GM23248 (cell line): ENCODE results near the genes STAG2 and TEX13C.

DNA sequence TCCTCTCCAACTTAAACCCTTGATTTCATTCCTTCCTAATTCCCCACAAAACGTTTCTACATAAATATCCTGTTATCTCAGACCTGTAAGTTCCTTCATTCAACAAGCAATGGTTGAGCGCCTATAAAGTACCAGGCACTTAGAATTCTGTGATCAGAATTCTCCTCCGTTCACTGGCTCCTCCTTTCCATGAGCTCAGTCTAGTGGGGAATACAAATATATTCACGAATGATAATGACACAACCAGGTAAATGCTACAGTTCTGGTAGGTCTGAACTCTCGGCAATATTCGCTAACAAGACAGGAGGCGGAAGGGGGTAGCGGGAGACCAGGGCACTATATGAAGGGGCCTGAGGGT lies 889 bp downstream of the NKAP start:
- RAMPAGE, long total RNA: no peak

DNA sequence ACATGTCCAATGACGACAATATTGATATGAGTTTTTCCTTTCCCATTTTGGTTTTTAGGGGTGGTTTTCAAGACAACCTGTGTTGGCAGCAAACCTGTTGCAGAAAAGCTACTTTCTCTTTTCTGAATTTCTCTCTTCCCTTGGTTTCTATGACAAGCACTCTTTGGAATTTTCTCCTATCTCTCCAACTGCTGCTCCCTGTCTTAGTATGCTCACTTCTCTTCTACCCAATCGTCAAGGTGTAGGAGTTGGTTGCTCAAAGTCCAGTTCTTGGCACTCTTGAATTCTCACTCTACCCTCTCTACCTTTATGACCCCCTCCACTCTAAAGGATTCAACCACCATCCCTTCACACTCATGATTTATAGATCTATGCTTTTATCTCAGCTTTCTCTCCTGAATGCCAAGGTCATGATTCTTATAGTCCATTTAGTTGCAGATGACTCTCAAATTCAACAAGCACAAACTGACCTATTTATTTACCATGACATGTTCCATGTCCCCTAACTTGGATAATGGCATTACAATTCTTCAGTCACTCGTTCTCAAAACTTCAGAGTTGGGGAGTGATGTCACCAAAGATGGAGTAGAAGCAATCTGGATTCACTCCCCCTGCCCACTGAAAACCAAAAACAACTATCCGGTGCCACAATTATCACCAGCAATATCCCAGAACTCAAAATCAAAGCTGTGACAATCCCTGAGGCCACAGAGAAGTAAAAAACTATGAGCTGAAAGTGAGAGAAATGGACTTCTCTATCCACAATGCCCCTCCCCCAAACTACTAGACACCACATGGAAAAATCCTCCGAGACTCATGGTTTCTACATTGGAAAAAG lies 37.7 kb upstream of the ZBTB33 start:
- RAMPAGE, long total RNA: no peak

DNA sequence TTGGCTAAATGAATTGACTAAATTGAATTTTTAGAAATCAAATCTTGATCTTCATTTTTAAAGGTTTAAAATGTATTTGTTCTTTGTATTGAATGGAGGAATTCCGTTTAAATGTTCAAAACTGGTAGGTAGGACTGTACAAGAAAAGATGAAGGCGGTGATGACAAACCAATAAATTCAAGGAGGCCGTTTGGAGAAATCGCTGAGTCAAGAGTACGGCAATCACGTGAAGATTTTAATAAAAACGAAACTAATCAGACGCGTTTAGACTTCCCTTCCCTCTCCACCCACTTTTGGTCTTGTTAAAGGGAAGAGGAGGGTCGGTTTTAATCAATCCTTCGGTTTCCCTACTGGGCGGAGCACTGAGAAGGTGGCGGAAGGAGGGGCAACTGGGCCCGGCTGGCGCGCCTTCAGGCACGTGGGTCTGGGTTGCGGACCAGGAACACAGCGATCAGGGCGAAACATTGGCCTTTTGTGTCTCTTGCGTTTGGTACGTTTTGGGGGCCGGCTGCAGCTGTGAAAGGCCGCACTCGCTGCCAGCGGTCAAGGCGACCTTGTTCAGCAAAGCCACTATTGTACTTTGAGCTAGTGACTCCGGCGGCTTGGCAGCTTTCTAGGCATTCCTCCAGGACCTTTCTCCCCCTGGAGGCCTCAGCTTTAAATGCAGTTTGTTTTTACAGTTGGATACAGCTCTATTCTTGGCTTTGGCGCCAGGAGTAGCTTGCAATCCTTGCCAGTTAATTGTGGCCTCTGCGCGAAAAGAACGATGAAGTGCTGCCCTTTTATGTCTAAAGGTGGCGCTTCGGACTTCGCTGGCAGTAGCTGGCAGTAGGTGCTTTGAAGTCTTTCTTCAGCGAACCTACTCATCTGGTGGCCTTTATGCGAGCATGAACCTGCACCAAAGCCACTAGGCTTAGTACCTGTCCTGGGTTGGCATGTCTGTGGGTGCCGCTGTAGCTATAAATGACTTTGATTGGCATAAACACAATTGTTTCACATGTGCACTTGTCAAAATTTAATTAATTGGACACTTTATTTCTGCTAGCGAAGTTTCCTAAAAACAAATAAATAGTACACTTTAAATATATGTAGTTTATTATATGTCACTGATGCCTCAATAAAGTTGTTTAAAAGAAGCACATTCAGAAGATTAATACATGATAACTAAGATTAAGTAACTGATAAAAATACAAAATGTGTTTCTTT lies 16.9 kb upstream of the LAMP2 start:
- RAMPAGE, long total RNA: no peak

GRCh38 chrX:120535801-120536154 lies 25.0 kb downstream of the CUL4B start:
- RAMPAGE, long total RNA: no peak

DNA sequence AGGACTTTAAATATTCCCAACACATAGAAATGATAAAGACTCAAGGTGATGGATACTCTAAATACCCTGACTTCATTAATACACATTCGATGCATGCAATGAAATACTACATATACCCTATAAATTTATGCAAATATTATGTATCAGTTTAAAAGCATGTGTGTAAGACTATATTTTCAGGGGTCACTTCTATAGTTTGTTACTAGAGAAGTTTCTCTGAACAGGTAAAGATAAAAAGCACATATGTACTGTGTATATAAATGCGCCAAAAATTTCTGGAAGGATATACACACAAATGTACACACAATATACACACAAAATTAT lies 14.7 kb upstream of the MCTS1 start:
- RAMPAGE, long total RNA: no peak

- RAMPAGE, long total RNA: no peak
Measured at GRCh38 chrX:122727435-122727765, 456.7 kb upstream of the GRIA3 start.

GRCh38 chrX:123619176-123619740 lies 113.6 kb downstream of the THOC2 start:
- RAMPAGE, long total RNA: no peak

- RAMPAGE, long total RNA: no peak
Measured at GRCh38 chrX:123623666-123624260, 109.1 kb downstream of the THOC2 start.

- RAMPAGE, long total RNA: no peak
Measured at GRCh38 chrX:123627663-123628019, 105.2 kb downstream of the THOC2 start.

DNA sequence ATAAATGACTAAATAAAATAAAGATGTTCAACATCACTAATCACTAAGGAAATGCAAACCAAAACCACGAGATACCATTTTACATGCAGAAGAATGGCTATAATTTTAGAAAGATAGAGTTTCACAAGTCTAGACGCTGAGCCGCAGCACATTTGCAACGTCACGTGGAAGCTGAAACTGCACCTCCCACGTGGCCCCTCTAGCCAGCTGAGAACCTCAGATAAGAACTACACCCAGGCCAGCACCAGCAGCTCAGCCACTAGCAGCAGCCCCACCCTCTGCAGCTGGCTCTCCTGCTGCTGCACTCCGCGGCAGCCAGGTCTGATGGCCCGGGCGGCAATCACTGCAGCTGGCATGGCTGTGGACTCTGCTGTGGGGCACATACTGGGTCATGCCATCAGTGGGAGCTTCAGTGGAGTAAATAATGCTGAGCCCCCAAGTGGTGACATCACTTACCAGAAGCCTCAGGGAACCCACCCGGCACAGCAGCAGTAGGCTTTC lies 52.0 kb upstream of the THOC2 start:
- RAMPAGE, long total RNA: no peak

- RAMPAGE, long total RNA: no peak
Measured at GRCh38 chrX:123809960-123810305, 49.9 kb upstream of the XIAP start.

DNA sequence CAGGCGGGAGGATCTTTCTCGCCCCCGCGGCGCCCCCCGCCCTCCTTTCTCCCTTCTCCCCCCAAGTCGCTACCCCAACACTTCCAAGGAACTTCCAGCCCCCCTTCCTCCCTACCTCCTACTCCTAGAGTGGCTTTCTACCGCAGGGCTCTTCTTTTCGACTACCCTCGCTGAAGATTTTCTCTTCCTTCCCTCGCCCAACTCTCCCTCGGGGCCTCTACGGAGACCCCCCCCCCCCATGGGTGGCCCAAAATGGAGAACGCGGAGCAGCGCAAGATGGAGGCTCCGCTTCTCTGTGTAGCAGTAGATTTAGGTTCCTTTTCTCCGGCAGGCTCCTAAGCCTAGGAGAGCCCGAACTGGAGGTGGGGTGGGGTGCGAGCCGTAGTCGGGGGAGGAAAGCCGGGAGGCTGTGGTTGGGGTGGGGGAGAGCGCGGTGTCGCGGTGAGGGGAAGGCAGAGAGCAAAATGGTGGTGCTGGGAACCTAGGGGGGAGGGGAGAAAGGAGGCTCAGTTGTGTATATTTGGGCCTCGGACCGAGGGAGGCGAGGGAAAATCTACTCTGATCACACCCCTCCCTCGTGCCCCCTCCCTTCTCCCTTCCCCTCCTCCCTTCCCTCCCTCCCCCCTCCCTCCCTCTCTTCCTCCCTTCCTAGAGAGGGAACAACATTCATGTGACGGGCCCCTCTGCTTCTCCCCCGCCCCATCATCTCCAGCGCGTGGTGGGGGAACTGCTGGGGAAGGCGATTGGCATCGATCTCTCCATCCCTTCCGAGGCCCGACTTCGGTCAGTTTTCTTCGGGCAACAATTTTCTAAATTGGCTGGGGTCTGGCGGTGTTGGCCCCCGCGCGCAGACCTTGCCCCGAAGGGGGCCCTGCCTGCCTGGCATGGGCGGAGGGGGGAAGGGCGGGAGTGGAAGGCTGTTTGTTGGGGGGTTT lies at the start of gene STAG2:
Gene STAG2, plus strand, starts transcription at position 633 of the 935 bp plus-strand sequence.
- RAMPAGE, long total RNA: start-site peak on the plus strand centred at position 692 of the sequence, 60 bp wide, 91 and 50 reads in 2 replicates

- RAMPAGE, long total RNA: no peak
Measured at GRCh38 chrX:123962009-123962261, 429 bp downstream of the STAG2 start.

- RAMPAGE, long total RNA: no peak
Measured at GRCh38 chrX:123962619-123963938, 1.6 kb downstream of the STAG2 start.

DNA sequence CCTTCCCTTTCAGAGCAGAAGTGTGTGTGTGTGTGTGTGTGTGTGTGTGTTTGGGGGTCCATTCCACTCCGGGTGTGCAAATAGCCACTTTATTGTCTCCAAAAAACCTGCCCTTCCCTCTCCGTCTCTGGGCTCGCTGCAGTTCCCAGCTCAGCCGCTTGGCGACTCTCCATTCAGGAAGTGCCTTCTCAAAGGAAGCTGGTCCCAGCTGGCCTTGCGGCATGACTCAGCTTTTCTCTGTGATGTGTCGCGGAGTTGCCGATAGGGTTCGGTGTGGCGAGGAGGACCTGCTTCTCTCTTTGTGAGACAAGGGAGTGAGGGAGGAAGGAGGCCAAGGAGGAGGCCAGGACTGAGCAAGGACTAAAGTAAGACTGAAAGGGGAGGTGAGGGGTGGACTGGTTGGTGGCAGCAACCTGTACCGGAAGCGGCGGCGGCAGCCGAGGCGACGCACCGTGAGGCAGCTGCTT lies at the start of gene TEX13C:
Gene TEX13C, plus strand, starts transcription at position 237 of the 467 bp plus-strand sequence.
- RAMPAGE, long total RNA: no peak

DNA sequence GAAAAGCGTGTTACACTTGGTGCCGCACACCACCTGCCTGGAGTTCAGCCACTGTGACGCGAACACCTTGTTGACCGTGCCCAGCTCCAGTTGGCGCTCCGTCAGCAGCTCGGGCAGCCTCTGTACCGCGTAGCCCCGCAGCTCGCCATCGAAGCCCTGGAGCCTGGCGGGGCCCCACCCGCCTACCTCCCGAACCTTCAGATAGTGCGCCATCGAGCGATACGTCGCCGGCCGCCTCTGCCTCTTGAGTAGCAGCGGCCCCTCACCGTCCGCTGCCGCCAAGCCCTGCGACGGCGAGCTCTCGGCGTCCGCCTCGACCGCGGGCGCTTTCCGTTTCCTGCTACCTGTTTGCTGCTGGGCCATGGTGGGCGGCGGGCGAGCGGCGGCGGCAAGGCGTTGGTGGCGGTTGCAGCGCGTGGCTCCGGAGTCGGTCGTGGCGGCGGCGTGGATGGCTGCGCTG lies 338 bp downstream of the DCAF12L1 start:
- RAMPAGE, long total RNA: no peak

DNA sequence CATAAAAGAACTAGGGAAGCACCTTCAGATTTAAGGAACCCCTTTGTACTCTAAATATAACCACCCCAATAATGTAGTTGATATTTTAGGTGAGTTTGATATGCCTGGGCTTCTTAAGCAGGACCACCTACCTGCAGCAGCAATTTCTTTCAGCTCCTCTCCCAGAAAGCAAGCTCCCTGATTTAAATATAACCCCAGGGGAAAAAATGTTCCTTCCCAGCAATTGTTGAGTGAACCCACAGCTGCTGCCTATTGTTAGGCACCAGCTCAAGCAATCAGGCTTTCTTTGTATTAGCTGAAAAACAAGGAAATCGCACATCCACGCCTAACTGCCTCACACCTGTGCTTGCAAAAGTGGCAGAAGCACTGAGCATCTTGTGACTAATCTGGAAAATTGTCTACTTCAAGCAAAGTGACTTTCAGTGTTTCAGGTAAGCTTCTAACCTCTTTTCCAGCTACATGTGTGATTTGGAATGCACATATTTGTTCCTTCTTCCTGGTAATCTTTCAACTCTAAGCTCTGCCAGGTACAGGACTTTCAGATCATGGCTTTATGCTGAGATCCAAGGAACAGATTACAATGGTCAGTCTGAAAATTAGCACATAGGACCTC lies 432.2 kb downstream of the SMARCA1 start:
- RAMPAGE, long total RNA: no peak

GRCh38 chrX:129532454-129533037 lies 7.5 kb upstream of the OCRL start:
- RAMPAGE, long total RNA: no peak

DNA sequence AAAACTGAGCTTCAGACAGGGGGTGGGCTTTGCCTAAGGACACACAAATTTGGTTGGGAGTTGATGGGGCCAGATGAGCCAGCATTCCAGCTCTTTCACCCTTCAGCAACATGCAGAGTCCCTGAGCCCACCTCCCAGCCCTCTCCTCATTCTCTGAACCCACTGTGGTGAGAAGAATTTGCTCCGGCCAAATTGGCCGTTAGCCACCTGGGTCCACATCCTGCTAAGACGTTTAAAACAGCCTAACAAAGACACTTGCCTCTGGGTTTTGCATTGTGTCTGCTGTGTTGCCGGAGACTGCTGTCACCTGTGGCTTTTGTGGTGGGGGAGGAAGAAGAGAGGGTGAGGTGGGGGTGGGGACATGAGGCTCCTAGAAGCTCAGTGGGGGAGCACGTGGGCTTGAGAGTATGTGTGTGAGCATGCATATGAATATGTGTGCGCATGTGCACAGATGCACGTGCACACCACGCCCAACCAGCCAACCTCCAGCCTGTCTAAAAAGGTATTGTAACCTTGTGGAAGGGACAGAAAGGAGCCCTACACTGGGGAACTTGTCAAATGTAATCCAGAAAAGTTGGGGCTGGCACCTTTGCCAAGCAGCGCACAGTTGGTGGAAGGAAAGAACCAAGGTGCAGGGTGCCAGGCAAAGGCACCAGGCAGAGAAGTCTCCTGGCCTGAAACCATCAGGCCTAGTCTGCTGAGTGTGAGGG lies 10.3 kb upstream of the SASH3 start:
- RAMPAGE, long total RNA: no peak

- RAMPAGE, long total RNA: no peak
Measured at GRCh38 chrX:129787505-129787878, 7.7 kb downstream of the SASH3 start.